ENCODE measurements around a stretch of chr1.

DNA sequence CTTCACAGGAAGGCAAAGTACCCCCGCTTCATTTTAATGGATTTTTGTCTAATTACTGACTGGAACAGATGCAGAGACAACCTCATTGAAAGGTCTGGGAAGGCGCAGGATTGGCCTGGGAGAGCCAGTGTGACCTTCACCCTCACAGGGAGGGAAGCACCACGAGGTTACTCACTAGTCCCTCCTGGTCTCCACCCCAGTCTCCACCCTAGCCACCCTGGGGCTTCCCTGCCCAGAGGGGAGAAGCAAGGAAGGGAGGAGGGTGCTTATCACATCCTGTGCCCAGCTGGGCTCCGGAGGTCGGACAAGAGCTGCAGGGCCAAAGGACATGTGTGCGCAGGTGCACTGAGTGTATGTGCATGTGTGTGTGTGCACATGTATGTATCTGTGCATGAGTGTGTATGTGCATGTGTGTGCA lies 220.1 kb upstream of the VAMP3 start:
- PRO-cap, result no peak
- RAMPAGE, long total RNA, 3 experiments, result no peak in any of the 3 experiments

DNA sequence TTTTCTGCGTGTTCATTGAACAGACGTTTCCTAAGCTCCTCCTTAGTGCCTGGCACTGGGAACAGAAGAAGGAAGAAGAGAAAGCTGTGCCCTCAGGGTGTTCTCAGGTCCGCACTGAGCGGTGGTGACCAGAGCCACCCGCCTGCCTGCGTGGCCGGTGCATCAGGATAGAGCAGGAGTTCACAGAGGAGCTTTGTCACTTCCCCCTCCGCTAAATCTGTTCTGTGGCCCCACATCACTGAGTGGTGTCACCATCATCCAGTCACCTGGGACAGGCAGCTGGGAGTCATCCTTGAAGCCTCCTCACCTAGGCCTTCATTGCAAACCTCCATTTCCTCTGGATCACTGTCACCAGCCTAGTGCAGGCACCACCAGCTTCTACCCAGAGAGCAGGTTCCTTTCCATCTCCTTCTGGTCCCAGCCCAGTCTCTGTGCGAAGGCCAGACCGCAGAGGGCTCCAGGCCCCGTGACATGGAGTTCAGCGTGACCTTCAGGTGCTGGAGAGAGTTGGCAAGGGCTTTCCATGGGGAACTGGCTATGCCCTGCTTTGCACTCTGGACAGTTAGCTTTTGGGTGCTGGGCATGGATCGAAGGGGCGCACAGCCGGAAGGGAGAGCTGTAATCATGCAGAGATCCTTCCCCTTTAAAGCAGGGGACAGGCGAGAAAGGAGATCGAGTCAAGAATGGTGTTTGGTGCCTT lies 21.8 kb downstream of the PARK7 start:
- PRO-cap, result no peak
- RAMPAGE, long total RNA, 3 experiments, result no peak in any of the 3 experiments

DNA sequence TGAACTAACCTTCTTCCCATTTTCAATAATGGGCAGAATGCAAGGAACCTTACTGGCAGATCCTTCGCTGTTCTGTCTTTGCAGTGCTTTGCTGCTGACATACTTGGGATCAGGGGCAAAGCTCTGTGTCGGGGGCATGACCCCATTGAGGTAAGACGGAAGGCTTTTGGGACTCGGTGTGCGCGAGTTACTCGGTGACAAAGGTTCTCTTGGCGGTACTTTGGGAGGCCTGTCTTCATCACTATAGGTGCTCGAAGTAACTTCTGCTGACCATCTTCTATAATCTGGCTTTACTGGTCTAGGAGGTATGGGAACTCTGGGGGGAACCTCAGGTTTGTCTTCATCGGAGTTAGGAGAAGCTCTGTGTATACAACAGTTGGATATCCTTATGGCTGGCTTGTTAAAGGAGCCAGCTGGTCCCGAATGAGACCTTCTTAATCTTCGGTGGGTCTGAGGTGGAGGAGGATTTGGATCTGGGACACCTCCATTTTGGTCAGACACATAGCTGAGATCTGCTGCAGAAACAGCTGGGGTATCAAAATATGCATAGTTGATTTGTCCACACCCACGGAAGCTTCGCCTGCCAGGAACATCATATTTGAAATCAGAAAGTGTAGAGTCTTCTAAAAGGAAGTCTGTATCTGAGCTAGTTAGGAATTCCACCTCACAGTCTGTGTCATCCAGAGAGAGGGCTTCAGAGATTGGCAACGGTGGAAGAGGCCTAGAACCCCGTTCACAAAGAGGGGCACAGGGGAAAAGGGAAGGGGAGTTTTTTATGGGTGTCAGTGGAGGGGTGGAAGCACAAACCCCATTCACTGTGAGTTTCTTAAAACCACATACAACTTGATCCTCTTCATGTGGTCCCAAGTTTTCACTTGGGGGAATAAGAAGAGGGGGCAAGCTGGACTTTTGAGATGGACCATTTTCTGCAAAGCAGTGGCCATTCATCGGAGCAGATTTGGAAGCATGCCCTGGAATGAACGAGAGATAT lies 12.4 kb downstream of the ERRFI1 start:
- PRO-cap, result no peak
- RAMPAGE, long total RNA, 3 experiments, result no peak in any of the 3 experiments

DNA sequence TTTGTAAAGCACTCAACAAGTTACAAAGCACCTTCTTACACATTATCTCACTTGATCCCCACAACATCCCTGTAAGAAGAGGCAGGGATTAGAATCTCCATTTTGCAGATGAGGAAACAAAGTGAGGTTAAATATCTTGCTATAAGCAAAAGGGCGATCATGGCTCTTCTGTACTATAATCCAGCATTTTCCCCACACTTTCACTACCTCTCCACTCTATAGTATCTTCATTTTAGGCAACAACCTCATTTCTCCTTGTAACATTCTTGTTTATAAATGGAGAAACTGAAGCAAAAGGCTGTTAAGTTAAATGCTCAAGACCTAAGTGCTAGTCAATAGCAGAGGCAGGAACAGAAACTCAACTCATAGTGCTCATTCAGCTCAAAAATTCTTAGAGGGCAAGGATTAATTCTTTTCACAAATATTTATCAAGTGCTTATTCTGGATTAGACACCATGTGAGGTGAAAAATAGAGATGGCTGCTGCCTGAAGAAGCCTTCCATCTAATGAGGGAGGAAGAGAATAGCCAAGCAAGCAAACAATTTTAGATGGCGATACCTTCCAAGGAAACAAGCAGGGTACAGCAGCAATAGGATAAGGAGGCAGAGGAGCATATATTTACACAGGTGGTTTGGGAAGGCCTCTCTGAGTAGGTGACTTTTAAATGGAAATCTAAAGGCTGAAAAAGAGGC lies 3.6 kb downstream of the ERRFI1 start:
- PRO-cap, result no peak
- RAMPAGE, long total RNA, 3 experiments, result no peak in any of the 3 experiments

- PRO-cap, result no peak
- RAMPAGE, long total RNA, 3 experiments, result no peak in any of the 3 experiments
Measured at GRCh38 chr1:8040306-8041037, 14.4 kb upstream of the ERRFI1 start.

DNA sequence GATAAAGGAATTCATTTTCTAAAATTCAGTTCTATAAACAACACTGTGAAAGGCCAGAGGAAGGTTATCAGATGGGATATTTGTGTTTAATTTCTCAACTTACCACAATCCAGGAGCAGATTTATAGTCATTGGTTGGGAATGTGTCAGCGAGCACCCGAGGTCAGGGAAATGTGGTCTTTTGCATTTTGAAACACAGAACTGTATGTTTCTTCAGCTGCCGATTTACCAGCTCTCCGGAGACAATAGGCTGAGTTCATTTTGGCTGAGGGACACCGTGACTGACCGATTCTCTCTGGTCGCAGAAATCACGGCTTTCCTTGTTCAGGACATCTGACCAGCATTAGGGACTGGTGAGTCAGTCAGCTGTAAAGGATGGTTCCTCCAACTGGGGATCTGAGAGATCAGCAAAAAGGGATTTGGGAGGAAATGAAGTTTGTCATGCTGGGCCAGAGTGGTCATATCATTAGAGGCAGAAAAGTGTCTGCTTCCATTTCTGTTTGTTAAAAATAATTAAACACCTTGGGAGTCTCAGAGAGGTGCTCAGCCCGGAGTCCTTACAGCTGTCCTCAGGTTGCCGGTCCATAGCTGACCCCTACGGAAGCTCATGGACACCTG lies 111.7 kb upstream of the ERRFI1 start:
- PRO-cap, result bidirectional peak, plus-strand start at position 252 of the sequence, minus-strand start at position 240 of the sequence; bidirectional peak, plus-strand start at position 345 of the sequence, minus-strand start at position 282 of the sequence
- RAMPAGE, long total RNA, 3 experiments, result no peak in any of the 3 experiments

GRCh38 chr1:8430293-8431080 lies 112.6 kb downstream of the SLC45A1 start:
- PRO-cap, result no peak
- RAMPAGE, long total RNA, 3 experiments, result no peak in any of the 3 experiments

GRCh38 chr1:8438422-8438841 lies 120.5 kb downstream of the SLC45A1 start:
- PRO-cap, result no peak
- RAMPAGE, long total RNA, 3 experiments, result no peak in any of the 3 experiments

- PRO-cap, result no peak
- RAMPAGE, long total RNA, 3 experiments, result no peak in any of the 3 experiments
Measured at GRCh38 chr1:8438917-8439449, 121.1 kb downstream of the SLC45A1 start.

DNA sequence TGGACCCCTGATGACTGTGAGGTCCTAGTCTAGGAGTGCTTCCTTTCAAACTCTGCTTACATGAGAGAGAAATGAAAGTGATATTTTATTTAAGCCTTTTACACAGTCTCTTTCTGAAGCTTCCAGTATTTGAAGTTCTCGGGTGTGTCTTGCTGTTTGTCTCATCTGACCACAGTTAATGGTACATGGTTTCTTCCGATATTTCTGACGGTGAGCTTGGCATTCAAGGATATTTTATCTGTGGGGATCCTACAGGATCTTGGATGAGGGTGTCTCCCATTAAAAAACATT lies 215.3 kb downstream of the SLC45A1 start:
- PRO-cap, result no peak
- RAMPAGE, long total RNA, 3 experiments, result no peak in any of the 3 experiments

GRCh38 chr1:8711827-8713209 lies 105.1 kb downstream of the RERE start:
- PRO-cap, result no peak
- RAMPAGE, long total RNA, 3 experiments, result no peak in any of the 3 experiments

- PRO-cap, result no peak
- RAMPAGE, long total RNA, 3 experiments, result no peak in any of the 3 experiments
Measured at GRCh38 chr1:8863386-8863827, 15.1 kb downstream of the ENO1 start.

GRCh38 chr1:8986062-8986642 lies 40.1 kb downstream of the SLC2A7 start:
- PRO-cap, result no peak
- RAMPAGE, long total RNA, 3 experiments, result no peak in any of the 3 experiments

GRCh38 chr1:9010874-9011427 lies 15.3 kb downstream of the SLC2A7 start:
- PRO-cap, result no peak
- RAMPAGE, long total RNA, 3 experiments, result no peak in any of the 3 experiments

DNA sequence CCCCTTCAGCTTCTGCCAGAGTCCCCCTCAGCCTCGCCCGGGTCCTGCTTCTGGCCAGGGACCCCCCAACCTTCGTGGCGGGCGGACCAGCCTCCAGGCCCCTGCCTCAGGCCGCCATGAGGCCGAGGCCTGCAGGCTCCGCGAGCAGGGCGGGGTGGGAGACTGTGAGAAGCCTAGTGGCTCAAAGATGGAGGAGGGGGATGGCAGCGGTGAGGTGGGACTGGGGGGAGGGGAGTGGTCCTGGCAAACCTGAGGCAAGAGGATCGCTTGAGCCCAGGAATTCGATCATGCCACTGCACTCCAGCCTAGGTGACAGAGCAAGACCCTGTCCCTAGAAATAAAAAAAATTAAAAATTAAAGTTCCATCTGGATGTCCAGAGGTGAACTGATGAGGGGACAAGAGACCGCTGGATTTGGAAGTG lies 2.6 kb upstream of the SLC2A5 start:
- PRO-cap, result no peak
- RAMPAGE, long total RNA, 3 experiments, result no peak in any of the 3 experiments

GRCh38 chr1:9161773-9162788 lies 33.2 kb upstream of the GPR157 start:
- PRO-cap, result no peak
- RAMPAGE, long total RNA, 3 experiments, result no peak in any of the 3 experiments

DNA sequence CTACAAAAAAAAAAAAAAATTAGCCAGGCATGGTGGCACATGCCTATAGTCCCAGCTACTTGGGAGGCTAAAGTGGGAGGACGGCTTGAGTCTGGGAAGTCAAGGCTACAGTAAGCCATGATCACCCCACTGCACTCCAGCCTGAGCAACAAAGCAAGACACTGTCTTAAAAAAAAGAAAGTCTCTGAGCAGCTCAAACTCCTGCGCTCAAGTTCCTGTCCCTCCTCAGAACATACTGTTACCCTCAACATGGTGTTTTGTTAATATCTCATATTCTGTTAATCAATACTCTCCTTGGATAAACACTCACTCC lies 43.0 kb upstream of the GPR157 start:
- PRO-cap, result no peak
- RAMPAGE, long total RNA, 3 experiments, result no peak in any of the 3 experiments

DNA sequence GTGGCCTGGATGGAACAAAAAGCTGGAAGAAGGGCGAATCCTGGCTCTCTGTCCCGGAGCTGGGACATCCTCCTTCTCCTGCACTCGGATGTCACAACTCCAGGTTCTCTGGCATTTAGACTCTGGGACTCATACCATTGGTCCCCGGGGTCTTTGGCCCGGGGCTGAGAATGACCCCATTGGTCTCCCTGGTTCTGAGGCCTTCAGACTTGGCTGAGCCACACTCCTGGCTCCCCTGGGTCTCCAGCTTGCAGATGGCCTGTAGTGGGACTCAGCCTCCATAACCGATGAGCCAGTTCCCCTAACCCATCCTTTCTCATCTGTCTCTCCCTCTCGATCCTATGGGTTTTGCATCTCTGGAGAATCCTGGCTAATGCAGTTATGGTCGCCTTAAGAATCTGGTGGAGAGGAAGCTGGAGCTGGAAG lies 11.4 kb downstream of the SPSB1 start:
- PRO-cap, result no peak
- RAMPAGE, long total RNA, 3 experiments, result no peak in any of the 3 experiments

- PRO-cap, result no peak
- RAMPAGE, long total RNA, 3 experiments, result start-site peak on the plus strand in 1 of 3 experiments, at chr1:9318085-9318208 at its widest, 5 reads per replicate
Measured at GRCh38 chr1:9317832-9318478, 25.3 kb downstream of the SPSB1 start.

DNA sequence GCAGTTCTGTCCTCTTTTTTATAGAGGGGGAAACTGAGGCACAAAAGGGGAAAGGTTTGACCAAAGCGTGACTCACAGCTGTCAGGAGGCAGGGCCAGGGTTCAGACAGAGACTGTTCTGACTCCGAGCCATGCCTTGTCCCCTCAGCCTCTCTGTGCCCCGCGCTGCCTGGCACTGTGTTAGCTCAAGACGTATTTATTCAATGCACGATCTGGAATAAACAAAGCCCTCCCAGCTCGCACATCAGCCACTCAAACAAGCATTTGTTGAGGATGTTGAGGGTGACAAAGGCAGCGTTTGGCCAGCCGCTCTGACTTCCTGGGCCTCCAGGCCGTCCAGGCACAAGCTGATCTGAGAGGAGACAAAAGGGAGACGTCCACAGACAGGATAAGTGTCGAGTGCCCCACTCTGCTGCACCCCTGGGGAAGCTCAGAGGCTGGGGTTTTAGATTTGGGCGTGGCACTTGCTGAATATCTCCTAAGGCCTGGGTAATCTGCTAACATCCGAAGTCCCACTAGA lies 95.7 kb downstream of the SPSB1 start:
- PRO-cap, result no peak
- RAMPAGE, long total RNA, 3 experiments, result no peak in any of the 3 experiments

Measured in subcutaneous adipose tissue (tissue), 3 donors.